ENCODE measurements around the genes NME6, TREX1 and PRKAR2A.

- PRO-cap = no peak
Observed at GRCh38 chr3:47163059-47163496, 835 bp downstream of the SETD2 start.

DNA sequence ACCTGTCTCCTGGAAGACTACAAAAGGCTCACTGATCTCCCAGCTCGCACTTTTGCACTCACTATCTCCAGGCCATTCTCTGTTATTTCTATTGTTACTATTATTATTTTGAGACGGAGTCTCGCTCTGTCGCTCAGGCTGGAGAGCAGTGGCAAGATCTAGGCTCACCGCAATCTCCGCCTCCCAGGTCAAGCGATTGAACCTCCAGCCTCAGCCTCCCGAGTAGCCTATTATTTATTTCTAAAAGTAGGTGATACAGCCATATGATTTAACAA, 924 bp upstream of the PTPN23 start:
- PRO-cap = no peak

DNA sequence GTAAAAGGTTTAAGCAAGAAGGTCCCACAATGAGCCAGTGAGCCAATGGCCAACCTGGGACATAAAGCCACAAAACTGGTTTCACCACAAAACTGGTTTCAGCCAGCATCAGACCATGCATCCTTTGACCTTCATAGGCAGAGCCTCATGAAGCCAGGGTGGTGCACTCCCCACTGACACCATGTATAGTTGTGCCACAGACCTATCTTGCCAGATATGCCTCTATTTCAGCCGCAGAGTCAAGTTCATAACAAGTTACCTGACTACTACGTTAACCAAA, 41.9 kb downstream of the SCAP start:
- PRO-cap = no peak

DNA sequence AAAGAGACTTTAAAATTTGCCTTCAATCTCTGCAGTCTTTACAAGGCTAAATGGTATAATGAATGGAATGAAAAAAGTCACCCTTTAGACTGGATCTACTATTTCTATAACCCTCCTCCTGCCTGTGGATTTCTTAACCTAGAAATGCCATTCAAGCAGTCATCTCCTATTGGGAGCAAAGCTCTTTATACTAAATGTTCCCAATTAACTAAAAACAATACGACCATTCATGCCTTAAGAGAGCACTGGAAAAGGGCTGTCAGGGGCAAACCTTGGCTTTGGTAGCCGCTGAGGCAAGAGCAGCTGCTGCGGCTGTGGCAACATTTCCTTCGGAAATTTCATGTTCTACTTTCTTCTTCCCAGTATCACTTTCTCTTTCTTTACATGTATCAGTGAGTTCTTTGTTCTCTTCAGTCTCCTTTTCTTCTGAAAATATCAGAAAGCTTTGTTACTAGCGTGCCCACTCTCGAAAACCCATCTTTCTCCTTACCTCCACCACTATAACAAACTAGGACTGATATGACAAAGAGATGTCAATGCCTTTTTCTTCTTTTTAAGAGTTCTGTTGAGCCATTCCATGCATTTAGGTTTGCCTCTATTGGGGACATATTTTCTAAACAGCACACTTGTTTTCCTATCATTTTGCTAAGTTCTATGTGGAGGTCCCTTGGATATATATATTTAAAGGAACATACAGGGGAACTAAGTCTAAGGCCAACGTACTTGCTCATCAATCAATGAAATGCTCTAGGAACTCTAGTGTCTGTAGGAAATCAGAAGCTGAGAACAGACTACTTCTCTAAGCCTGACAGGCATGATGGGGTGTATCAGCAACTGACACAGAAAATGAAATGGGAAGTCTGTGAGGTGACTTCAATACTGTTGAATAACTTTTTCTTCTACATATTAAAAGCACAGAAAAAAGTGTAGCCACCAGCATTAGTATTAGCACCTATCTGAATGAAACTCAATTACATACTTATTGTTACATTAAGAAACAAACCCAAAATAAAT, 56.6 kb upstream of the CSPG5 start:
- PRO-cap = no peak

DNA sequence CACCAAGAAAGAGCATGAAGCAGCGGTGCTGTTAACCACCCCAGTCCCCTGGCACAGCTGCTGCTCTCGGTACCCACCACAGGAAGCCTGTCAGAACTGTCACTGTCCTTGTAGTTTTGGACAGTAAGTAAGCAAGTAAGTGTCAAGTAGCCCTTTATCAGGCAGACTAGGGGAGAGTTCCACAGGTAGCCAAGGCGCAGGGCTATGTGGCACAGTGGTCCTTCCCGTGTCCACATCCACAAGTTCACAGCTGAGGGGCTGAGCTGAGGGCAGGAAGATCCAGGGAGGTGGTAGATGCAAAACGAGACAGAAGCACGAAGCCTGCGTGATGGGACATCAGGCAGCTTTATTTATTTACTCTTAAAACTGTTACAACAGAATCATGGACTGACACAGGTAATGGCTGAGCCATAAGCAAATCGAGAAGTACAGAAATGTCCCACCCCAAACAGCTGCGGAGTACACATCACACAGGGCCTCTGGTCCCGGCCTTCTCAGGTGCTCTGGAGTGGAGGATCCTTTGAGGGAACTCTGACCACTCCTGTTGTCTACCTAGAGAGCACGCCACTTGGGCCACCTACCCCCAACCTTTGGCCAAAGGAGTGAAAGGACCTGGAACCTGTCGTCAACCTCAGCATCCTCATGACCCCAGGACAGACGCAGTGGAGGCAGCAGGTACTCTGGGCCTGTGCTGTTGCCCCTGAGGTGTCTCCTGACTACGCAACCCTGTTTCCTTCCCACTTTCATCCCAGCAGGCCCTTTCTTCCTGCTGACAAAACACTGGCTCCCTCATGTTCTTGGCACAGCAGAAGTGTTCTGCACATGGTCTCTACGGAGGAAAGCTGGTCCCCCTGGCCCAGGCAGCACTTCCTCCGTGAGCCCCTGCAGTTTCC, 47.7 kb downstream of the DHX30 start:
- PRO-cap = no peak

DNA sequence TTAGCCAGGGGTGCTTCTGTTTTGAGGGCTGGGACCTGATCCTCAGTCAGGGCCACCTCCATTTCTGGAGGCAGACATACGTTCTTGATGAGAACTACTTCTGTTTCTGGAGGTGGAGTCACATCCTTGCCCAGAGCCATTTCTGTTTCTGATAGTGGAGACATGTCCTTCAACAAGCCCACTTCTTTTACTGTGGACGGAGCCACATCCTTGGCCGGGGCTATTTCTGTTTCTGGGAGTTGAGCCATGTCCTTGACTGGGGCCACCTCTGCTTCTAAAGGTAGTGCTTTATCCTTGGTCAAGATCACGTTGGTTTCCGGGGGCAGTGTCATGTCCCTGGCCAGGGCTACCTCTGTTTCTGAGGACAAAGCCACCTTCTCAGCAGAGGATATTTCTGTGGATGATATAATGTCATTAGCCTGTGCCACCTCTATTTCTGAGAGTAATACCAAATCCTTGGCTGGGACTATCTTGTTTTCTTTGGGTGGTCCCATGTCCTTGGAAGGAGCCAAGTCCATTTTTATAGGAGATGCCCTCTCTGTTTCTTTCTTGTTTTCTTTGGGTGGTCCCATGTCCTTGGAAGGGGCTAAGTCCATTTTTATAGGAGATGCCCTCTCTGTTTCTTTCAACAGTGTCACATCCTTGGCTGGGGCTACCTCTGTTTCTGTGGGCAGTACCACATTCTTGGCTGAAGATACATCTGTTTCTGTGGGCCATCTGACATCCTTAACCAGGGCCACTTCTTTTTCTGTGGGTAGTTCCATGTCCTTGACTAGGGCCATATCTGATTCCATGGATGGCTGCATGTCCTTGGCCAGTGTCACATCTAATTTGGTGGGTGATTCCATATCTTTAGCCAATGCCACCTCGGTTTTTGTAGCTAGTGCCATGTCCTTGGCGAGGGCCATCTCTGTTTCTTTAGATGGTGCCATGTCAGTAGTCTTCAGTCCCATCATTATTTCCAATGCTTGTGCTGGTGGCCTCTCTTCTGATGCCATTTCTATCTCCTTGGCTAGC, 99.8 kb downstream of the MAP4 start:
- PRO-cap = no peak

DNA sequence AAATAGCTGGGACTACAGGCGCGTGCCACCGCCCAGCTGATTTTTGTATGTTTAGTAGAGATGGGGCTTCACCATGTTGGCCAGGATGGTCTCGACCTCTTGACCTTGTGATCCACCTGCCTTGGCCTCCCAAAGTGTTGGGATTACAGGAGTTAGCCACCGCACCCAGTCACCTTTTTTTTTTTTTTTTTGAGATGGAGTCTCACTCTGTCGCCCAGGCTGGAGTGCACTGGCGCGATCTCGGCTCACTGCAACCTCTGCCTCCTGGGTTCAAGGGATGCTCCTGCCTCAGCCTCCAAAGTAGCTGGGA, 28.0 kb downstream of the CDC25A start:
- PRO-cap = no peak

GRCh38 chr3:48247524-48248033, 6.7 kb downstream of the ZNF589 start:
- PRO-cap = no peak

DNA sequence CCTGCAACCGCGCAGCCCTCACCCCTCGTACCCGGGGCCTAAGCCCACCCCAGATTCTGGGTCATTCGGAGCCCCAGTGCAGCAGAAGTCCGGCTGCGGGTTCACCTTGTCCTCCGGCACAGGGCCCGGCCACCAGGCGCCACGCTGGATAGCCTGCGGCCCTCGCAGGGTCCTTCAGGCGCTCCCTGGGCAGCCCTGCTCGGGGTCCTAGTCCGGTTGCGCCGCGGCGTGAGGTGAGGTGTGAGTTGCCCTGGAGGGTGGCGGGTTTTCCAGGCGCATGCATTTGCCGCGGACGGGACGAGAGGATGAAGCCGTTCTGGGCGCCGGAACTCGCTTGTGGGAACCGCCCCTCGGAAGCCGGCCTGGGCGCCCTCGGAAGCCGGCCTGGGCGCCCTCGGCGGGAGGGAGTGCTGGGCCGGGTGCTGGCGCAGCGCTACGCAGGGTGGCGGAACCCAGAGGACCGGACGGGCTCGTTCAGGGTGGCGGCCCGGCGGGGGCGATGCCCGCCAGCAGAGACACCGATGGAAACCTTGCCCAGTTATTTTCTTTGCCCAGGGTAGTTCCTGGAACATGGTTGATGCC, at the start of gene NME6:
NME6 (minus strand) TSS at position 120 of the 582 bp plus-strand sequence.
- PRO-cap = bidirectional peak, plus-strand start at position 210 of the sequence, minus-strand start at position 120 of the sequence

- PRO-cap = bidirectional peak, plus-strand start at chr3:48465830, minus-strand start at chr3:48465653; unidirectional peak, plus-strand start at chr3:48466269; unidirectional peak, plus-strand start at chr3:48466282
Observed at GRCh38 chr3:48465458-48466715, at the start of gene TREX1. TSS of gene TREX1 (plus strand) at chr3:48466230.

DNA sequence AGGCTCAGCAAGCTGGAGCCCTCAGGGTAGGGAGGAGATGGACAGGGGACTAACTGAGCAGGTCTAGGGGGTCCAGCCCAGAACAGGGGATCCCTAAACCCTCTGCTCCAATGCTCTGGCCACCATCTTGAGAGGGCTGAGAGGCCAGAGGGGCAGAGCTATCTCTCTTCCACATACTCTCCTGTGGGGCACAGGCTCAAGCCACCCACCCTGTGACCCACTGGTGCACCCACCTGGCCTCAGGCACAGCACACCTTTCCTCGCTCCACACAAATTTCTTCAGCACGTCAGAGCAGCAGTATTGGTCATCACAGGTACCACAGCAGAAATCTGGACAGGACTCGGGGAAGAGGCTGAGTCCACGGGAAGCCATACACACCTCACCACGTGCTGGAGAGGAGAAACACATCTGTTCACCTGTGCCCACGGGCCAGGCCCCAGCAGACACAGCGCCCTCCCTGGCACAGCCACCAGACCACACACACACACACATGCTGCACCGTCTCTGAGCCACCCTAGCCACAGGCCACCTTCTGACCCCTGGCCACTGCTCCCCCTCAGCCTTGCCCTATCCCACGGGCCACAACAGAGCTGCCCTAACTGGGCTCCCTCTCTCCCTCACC, 3.0 kb downstream of the SHISA5 start:
- PRO-cap = no peak

DNA sequence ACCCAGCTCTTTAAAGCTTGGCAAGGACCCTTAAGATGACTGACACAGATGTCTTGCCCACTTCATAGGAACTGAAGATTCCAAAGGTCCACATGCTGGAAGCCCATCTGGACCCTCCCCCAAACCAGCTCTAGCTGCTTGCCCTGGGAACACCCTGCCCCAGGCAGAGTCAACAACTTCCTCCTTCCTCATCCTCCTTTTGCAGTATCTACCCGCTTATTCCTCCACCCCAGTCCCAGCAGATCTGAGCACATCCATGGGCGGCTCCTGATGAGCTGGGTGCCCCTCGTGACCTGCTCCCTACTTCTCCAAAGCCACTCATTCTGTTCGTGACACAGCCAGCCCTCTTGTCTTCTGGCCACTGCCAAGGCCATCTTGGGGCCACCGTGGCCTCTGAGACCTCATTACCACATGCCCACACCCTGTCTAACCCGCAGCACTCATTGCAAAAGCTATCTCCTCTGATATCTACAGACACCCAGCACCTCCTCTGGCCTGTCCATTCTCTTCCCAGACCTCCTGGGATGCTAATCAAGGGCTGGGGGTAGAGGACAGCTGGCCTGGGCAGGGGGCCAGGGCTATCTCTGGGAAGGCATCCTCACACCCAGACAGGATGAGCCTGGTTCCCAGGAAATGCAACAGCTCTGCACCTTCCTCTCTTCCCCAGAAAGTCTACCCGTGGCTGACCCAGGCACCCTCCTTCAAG, 2.1 kb upstream of the PFKFB4 start:
- PRO-cap = no peak

DNA sequence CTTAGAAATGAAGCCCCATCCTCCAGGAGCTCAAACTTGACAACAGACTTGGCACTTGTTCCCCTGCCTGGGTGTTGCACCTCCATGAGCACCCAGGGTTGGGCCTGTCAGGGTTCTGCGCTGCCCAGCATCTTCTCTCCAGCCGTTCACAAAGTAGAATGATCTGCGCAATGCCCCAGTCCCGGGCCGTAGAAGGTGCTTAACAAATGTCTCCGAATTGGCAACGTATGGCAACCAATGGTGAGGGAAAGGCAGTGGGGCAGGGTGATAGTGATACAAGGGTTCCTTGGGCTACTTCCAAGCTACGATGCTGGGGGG, 2.6 kb upstream of the COL7A1 start:
- PRO-cap = no peak

DNA sequence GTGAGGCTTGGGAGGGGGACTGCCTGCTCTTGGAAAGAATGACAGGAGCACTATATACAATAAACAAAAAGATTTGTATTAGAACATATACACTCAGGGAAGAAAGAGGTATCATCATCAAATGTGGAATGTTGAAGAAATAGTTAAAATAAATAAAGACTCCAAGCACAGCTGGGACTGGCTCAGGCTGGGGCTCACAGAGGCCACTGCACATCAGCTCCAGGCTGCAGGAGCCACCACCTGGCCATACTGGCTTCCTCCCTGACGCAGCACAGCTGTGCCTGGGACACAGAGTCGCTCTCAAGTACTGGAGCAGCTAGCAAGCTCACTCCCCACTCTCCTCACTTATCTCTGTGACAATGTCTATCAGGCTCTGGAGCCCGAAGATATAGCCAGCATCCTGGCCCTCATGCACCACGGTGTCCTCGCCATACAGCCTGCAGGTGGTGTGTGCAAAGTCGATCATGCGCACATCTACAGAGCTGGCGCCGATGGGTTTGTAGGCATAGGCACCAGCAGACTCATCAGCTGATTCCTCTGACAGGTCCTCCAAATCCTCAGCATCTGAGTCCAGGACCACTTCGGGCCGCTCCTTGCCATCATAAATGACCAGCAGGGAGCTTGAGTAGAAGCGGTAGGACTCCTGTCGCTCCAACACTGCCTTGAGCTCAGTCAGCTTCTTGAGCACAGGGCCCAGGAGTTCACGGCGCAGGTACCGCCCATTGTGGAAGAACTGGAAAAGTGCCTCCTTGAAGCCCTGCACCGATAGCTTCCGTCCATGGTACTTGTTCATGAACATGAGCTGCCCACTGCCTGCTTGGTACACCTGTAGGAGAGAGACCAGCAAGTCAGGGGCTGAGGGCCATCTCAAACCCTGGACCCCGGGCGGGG, 2.5 kb upstream of the NCKIPSD start:
- PRO-cap = no peak

DNA sequence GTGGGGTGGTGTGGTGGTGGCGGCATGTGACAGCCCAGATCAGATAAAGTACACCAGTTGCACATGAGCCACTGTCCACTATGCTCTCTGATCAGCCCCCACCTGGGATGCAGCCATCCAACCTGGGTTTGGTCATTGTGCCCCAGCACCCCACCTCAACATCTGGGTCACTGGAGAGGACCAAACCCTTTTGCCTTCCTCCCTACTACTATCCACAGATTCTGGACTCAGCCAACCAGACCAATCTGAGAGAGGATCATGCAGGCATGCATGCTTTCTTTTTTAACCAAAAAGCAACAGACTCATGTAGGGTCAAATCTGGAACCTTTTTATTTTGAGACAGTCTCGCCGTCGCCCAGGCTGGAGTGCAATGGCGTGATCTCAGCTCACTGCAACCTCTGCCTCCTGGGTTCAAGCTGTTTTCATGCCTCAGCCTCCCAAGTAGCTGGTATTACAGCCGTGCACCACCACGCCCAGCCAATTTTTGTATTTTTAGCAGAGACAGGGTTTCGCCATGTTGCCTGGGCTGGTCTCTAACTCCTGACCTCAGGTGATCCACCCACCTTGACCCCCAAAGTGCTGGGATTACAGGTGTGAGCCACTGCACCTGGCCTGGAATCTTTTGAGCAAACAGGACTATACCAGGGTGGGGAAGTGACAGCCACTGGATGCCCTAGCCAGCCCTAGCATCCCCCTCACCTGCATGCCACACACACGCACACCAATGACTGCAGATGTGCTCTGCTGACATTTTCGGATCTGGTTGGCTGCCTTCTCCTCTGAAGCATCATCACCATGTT, 3.3 kb upstream of the NCKIPSD start:
- PRO-cap = no peak

DNA sequence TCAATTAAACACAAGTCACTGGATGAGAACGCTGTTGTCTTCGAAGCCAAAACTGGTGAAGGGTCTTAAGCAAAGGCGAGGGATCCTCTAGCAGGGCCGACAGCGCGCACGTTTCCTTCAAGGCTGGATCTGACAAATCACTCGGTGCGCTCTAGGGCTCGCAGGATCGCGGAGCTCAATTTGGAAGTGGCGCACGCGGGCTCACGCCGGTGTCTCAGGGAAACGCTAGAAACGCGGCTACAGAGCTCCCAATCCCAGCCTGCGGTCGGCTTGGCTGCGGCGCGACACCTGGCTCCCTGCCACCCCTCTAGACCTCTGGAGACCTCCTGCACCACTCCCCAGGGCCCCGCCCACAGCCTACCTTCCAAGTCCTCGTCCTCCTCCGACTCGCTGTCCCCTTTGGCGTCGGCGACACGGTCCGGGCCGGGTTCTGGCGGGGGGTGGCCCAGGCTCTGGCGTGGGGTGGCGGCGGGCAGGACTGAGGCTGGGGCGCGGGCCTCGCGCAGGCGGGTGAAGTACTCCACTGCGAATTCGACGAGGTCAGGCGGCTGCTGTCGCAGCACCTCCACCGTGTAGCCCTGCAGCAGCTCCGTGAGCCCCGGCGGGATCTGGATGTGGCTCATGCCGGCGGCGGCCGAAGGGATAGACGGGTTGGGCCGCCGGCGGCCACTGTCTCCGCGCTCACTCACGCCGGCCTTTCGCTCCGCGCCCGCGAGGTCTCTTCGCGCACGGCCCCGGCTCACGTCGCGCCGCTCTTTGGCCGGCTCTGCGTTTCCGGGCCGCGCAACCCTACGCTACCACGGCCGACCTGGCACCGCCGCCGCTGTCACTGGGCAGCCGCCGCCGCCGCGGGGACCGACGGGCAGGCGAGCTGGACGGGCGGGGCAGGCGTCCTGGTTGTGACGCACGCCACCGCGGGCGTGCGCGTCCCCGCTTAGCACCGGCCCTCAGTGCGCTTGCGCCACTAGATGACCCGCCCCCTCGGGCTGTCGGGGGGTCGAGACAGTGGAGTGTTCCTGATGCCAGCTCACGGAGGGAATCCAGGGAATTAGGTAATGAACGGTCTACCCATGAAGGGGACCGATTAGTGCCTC, at the start of gene PRKAR2A:
PRKAR2A (minus strand) TSS at position 901 of the 1,094 bp plus-strand sequence.
- PRO-cap = bidirectional peak, plus-strand start at position 984 of the sequence, minus-strand start at position 758 of the sequence

- PRO-cap = no peak
Observed at GRCh38 chr3:48926980-48927376, 8.3 kb downstream of the ARIH2 start.

GRCh38 chr3:49021155-49021599, 744 bp upstream of the NDUFAF3 start:
- PRO-cap = bidirectional peak, plus-strand start at chr3:49021673, minus-strand start at chr3:49021505

- PRO-cap = no peak
Observed at GRCh38 chr3:49103819-49104018, 838 bp downstream of the QARS1 start.

DNA sequence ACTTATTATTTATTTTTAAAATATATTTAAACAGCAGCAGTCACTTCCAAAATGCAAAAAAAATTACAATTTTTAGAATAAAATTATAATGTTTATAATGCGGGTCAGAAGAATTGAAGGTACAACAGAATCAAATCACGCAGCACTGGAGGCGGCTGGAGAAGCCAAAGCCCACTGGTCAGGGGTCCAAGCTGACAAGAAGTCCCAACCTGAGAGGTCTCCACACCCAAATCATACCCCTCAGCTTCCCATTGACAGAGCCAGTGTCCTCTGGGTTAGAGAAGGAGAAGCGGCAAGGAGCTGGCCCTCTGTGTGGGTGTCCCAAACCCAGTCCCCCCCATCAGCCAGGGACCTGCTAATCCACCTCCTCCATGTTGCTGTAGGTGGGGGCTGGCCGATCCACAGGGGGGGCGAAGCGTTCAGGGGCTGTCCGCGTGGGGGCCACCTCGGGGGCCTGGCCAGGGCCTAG, 3.5 kb upstream of the QARS1 start:
- PRO-cap = no peak

Data from mesenteric fat pad (tissue), 1 donor.